ENCODE measurements around the gene TPD52L2.

GRCh38 chr20:63708233-63709225, 690 bp downstream of the ZGPAT start:
- PRO-cap = no peak

DNA sequence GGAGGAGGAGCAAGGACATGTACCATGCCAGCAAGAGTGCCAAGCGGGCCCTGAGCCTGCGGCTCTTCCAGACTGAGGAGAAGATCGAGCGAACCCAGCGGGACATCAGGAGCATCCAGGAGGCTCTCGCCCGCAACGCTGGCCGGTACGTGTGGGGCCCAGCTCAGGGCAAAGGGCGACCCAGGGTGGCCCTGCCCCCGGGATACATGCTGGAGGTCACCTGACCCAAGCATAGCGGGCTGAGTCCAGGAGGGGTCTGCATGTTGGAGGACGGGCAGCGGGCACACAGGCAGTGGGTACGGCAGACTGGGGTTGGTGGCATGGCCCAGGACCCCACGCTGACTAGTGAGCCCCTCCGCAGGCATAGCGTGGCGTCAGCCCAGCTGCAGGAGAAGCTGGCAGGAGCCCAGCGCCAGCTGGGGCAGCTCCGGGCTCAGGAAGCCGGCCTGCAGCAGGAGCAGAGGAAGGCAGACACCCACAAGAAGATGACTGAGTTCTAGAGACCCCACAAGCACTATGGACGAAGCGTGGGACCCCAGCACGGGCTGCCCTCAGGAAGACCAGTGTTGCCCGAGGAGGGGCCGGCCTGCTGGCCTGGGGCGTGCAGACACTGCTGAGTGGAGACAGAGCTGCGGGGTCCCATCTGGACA, 919 bp upstream of the LIME1 start:
- PRO-cap = no peak

DNA sequence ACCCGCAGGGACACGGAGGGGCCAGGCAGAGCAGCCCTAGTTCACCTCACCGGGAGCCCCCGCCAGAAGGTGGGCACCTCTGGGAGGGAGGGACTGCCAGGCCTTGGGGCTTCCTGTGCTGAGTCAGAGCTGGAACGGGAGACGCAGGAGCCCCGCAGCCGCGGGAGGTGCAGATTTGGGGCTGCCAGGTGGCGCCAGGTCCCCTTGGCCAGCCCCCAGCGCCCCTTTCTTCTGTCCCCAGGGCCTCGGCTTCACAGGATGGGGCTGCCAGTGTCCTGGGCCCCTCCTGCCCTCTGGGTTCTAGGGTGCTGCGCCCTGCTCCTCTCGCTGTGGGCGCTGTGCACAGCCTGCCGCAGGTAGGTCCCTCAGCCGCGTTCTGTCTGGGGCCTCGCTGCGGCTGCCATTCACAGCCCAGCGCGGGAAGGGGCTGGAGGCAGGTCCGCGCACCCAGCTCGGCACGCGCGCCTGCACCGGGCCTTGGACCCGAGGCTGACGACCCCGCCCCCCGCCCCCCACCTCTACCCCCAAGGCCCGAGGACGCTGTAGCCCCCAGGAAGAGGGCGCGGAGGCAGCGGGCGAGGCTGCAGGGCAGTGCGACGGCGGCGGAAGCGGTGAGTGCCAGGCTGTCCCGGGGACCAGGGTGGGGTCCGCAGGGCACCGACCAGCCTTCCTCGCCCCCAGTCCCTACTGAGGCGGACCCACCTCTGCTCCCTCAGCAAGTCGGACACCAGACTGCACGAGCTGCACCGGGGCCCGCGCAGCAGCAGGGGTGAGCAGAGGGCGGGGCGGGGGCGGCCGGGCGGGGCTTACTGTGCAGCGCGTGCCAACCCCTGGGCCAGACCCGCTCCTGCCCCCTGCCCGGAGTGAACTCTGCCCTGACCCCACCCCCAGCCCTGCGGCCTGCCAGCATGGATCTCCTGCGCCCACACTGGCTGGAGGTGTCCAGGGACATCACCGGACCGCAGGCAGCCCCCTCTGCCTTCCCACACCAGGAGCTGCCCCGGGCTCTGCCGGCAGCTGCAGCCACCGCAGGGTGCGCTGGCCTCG, 1.2 kb downstream of the LIME1 start:
- PRO-cap = no peak

DNA sequence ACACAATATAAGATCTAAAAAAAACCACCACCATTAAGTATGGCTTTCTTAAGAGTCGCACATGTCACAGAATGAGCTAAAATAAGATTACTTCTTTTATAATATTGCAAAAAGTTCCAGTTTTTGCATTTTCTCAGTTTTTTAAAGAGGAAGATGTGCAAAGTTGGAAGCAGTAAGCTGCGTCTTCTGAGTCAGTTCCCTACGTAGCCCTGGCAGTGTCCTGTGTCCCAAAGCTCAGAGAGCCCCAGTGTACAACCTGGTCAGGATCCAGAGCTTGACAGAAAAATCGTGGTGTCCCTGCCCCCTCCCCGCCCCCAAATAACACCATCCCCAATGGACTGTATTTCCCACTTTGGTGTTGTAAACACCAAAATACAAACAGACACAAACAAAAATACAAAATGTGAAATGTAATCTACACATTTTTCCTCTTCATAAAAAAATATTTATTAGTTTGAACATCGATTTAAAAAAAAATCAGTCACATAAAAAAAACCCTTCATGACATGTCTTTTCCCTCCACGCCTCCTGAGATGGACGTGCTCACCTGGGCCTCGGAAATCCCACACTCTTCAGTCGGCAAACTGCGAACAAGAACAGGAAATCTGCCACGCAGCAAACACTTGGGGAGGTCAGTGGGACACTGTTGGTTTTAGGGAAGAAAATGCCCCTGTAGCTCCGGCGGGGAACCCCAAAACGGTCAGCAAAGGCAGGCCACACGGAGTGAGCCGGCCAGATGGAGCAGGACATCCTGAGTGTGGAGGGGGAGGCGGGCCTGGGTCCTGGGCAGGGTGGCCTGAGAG, 4.7 kb downstream of the SLC2A4RG start:
- PRO-cap = no peak

GRCh38 chr20:63828429-63829208, 2.4 kb downstream of the ZBTB46 start:
- PRO-cap = no peak

- PRO-cap = bidirectional peak, plus-strand start at chr20:63865329, minus-strand start at chr20:63865051
Observed at GRCh38 chr20:63864794-63865748, at the start of gene TPD52L2. TSS of gene TPD52L2 (plus strand) at chr20:63865270.

GRCh38 chr20:63917741-63918165, 22.8 kb downstream of the DNAJC5 start:
- PRO-cap = no peak

GRCh38 chr20:63951420-63952310, 4.6 kb downstream of the UCKL1 start:
- PRO-cap = no peak

DNA sequence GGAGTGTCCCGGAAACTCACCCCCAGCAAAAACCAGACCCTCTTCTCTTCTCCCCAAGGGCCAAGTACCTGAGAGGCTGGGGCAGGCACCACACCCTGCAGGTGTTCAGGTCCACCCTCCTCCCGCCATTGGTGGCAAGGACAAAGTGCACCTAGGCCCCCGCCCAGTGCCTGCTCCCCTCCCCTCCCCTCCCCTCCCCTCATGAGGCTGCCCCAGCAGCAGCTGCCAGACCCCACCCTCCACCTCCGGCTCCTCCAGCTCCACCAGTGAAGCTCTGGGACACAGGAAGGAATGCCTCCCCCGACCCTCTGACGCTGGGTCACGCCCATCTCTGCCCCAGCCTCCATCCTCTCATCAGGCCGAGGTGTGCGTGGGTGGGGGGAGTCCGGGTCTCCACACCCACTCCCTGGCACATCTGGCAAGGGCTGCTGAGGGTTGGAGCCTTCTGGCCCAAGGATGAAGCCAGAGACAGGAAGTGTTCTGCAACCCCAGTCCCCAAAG, 1.5 kb upstream of the UCKL1 start:
- PRO-cap = no peak

DNA sequence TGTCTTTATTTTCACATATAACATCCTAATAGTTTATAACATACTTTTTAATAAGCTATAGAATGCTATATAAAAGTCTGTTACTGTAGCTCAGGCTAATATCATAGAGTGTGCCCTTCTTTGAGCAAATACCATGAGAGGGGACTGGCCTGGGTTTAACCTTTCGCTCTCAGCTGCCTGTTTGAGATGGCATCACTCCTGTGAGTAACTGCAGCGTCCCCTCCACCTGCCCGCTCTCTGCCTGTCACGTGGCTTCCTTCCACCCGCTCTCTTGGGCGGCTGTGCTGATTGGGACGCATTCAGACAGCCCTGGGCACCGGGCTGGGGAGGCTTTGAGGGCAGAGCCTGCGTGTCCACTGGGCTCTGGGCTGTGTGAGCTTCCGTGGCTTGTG, 10.9 kb upstream of the C20orf204 start:
- PRO-cap = no peak

GRCh38 chr20:64034959-64035702, 851 bp upstream of the C20orf204 start:
- PRO-cap = no peak

DNA sequence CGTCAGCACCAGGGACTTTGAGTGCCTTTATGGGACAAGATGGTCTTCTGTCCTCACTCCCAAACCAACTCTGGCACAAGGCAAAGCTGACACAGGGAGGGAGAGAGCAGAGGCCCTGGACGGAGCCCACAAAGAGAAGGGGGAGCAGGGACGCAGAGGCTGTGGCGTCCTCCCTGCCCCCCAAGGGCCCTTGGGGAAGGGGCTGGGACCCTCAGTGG, 630 bp upstream of the SOX18 start:
- PRO-cap = no peak

DNA sequence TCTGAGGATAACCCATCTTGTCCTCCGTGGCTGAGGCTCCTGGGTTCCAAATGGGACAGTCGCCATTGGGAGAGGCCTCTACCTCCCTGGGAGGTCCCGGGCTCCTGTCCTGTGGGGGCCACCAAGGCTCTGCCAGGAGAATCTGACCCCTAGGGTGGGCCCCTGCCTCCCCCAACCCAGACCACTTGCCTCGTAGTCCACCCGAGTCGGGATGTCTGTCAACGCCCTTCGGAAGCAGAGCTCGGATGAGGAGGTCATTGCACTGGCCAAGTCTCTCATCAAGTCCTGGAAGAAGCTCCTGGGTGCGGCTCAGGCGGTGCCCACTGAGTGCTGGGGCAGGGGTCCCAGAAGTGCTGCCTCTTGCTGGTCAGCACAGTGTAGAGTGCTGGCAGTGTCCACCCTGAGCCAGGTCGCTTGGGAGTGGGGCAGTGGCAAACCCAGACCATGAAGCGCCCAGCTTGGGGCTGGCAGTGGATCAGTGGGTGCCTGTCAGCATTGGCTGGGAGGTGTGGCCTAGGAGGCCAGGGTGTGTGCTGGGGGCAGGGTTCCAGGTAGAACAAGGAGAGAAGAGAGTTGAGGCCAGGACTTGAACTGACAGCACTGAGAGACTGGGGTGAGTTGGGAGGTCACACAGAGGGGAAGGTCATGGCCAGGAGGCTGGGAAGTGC, 3.9 kb downstream of the TCEA2 start:
- PRO-cap = no peak

GRCh38 chr20:64069750-64070176, 6.8 kb downstream of the TCEA2 start:
- PRO-cap = no peak

- PRO-cap = no peak
Observed at GRCh38 chr20:64080237-64081005, 539 bp downstream of the OPRL1 start.

DNA sequence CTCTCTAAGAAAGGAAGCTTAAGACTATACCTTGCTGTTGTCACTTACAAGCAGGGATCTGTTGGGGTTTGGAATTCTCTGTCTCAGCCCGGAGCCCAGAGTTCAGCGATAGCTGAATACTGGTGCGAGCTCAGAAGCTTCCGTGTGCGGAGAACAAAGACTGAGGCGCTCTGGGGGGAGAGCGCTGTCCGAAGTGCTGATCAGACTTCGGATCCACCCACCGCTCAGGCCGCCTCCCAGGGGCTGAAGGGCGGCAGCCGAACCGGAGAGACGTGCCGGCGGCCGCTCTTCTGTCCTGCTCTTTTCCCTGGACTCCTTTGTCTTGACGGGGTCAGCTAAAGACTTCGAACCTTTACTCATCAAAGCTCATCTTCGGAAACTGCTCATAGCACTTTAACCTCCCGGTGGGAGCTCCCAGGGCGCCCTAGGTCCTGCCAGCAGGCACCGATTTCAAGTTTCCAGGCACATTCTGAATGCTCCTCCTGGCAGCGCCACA, 2.3 kb upstream of the MYT1 start:
- PRO-cap = no peak

DNA sequence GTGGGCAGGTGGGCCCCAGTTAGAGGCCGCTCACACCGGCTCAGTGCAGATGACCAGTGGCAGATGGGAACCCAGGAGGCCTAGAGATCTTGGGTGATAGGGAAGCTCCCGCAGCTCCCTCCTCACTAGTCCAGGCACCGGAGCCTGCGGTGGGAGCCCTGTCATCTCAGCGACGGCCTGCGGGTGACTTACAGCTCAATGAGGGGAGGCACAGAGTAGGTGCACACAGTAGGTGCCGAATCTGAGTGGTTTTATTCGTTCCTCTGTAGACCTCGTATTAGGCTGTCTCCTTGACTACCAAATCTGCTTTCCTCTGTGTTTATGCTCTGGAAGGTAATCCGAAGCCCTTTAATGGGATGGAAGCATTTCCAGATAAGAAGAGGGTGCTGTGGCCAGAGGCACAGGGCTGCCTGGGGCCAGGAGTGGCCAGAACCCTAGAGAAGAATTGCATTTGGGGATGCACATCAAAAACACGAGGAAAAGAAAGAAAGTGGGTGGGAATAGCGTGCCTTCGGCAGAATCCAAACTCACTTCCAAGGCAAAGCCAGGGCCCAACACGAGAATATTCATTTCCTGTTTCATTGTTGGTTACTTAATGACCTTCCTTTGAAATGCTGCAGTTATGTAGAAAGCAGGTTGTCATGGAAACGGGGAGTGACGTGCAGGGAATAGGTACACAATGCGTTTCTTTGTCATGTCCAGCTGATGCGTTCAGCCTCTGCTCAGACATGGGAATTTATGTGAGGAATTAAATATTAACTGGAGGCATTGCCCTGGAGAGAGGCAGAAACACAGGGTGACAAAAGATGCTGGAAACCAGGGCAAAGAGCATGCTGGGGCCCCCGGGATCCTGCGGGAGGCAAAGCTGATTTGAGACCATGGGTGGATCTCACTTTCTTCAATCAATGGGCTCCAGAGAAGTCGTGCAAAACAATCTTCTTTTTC, 24.7 kb downstream of the MYT1 start:
- PRO-cap = no peak

DNA sequence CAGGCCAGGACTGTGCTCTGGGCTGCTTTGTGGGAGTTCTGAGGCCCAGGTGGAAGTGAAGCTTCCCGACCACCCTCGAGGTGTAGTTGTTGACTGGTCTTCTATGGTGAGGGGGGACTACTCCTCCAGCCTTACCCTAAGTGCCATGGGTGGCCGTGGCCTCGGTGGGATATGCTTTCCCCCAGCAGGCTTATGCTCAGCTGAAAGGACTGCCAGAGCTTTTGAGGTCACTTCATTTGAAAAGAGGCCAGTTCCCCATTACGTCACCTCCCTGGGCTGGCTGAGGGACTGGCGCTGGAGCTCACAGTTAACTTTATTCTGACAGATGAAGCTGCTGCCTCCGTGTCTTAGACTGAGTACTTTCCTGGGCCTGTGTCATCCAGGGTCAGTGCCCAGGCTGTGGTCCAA, 42.9 kb upstream of the PCMTD2 start:
- PRO-cap = no peak

Data from ureter (tissue), 1 donor.